Tibial artery (tissue), 1 donor: Measurements from ENCODE around the genes SUPT5H, SELENOV, LGALS14 and PLD3.

- PRO-cap: no peak
Observed at GRCh38 chr19:39432914-39433837, 2.6 kb downstream of the RPS16 start.

- PRO-cap: bidirectional peak, plus-strand start at chr19:39445614, minus-strand start at chr19:39445482
Observed at GRCh38 chr19:39445154-39446270, at the start of gene SUPT5H. Gene SUPT5H (plus strand): TSS chr19:39445582.

GRCh38 chr19:39446681-39447019 is 1.3 kb downstream of the SUPT5H start:
- PRO-cap: no peak

- PRO-cap: no peak
Observed at GRCh38 chr19:39514757-39516092, at the start of gene SELENOV. Gene SELENOV (plus strand): TSS chr19:39515139.

- PRO-cap: no peak
Observed at GRCh38 chr19:39518992-39519429, 4.1 kb downstream of the SELENOV start.

DNA sequence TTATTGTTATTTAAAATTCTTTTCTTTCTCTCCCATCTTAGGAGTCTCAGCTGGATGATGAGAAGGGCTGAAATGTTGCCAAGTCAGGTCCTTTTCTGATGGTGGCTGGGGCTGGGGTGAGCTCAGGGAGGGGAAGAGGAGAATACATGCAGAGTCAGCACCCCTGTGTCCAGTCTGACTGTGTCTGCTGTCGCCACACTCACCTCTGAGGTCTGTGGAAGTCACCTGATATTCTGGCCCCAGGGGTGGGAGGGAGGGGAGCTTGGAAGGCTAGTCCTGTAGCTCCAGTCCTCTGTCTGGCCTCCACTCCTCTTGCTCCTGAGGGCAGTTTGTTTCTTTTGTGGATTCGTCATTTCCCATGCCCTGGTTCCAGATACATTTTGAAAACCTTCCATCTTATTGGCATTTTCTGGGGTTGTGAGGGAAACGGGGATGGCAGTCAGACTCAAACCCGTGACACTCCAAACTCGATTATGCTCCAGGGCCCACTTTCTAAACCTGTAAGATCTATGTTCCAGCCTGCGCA is 5.2 kb downstream of the SELENOV start:
- PRO-cap: no peak

GRCh38 chr19:39704094-39704621 is at the start of gene LGALS14:
Gene LGALS14 (plus strand): TSS chr19:39704481.
- PRO-cap: no peak

DNA sequence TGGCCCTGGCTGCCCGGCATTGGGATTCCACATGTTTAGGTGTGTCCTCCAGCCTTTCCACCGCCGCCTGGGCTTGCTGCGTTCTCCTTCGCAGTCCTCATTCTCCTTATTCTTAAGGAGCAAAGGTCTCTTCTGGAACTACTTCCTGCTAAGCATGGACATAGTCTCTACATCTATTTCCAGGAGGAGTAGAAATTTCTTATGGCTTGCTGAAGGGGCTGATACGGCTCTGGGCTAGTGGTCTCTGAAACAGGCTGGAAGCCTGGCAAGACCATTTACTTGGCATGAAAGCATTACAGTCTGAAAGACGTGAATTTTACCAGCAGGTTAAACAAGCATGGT is 27.3 kb upstream of the PSMC4 start:
- PRO-cap: no peak

GRCh38 chr19:39943991-39944655 is 26.8 kb upstream of the PSMC4 start:
- PRO-cap: no peak

DNA sequence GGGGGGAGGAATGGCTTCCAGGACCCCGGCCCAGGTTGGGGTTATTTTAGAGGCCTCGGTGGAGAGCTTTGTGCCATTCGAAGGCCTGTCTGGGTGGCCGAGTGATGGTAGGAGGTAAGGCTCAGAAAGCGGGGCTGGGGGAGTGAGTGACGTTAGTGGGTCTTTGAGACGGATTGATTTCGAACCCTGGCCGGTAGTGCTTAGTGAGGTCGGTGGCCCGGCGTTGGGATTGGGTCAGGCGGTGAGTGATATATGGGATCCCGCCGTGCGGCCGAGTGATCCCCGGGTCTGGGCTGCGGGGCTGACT is 296 bp downstream of the PSMC4 start:
- PRO-cap: no peak

- PRO-cap: no peak
Observed at GRCh38 chr19:40191527-40191692, 184 bp downstream of the MAP3K10 start.

GRCh38 chr19:40348235-40349064 is at the start of gene PLD3:
Gene PLD3 (plus strand): TSS chr19:40348695.
- PRO-cap: bidirectional peak, plus-strand start at chr19:40348690, minus-strand start at chr19:40348420

GRCh38 chr19:40365418-40366117 is 17.1 kb downstream of the PLD3 start:
- PRO-cap: no peak

DNA sequence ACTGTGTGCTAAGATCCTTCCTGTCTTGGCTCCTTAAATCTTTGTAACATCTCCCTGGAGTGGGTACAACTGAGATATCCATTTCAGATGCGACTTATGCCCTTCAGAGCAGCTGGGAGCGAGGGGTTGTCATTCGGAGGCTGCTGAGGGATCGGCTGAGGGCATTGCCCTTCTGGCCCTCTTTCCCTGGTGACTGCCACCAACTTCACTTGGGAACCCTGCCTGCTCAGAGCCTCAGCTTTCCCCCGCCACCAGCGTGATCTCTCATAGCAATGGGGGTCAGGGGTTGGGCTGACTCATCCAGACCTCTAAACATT is 1.3 kb downstream of the PRX start:
- PRO-cap: no peak

DNA sequence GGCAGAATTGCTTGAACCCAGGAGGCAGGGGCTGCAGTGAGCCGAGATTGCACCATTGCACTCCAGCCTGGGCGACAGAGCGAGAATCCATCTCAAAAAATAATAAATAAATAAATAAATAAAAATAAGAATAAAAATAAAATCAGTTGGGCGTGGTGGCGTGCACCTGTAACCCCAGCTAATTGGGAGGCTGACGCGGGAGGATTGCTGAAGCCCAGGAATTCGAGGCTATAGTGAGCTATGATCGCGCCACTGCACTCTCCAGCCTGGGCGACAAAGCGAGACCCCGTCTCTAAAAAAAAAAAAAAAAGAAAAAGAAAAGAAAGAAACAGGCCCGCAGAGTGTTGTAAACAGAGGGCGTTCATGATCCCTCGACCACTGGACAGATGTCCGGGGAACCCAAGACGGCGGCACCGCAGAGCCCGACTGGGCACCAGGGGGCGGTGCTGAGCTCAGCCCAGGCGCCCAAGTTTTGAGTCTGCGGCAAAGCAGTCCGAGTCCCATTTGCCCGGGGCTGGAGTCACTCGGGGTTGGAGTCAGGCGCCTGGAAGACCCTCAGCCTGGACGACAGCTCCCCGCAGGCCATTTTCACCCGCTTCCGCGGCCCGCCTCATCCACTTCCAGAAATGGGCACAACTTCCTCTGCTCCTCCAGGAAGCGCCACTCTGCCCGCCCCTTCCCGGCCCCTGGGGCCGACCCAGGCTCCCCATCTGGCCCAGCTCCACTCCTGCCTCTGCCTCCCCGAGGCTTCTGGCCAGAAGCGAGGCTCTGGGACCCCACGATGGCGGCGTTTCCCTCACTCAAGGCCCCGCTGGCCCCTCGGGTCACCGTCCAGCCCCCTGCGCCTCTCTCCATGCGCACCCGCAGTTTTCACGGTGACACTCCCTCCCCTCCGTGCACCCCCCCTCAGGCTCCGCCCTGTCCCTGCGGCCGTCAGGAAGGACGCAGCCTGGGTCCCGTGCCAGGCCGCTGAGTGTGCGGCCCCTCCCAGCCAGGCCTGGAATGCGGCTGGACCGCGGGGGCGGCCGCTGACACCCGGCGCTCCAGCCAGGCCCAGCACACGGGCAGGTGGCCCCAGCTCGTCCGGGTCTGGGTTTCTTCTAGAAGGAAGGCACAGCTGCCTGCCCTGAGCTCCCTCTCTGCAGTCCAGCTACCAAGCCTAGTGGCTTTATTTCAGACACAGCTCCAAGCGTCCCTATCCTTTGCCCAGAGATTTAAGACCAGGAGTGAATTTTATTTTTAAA is 5.0 kb downstream of the SERTAD1 start:
- PRO-cap: unidirectional peak, plus-strand start at position 504 of the sequence; bidirectional peak, plus-strand start at position 757 of the sequence, minus-strand start at position 612 of the sequence; bidirectional peak, plus-strand start at position 1,059 of the sequence, minus-strand start at position 896 of the sequence

DNA sequence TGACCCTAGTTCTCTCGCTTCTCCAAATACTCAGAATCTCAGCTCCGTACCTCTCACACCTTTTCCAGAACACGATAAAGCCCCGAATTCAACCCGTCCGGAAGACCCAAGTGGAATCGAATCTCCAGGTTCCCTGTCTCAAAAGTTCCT is 455 bp downstream of the SERTAD3 start:
- PRO-cap: no peak

GRCh38 chr19:40580493-40581078 is 3.9 kb downstream of the SHKBP1 start:
- PRO-cap: no peak

DNA sequence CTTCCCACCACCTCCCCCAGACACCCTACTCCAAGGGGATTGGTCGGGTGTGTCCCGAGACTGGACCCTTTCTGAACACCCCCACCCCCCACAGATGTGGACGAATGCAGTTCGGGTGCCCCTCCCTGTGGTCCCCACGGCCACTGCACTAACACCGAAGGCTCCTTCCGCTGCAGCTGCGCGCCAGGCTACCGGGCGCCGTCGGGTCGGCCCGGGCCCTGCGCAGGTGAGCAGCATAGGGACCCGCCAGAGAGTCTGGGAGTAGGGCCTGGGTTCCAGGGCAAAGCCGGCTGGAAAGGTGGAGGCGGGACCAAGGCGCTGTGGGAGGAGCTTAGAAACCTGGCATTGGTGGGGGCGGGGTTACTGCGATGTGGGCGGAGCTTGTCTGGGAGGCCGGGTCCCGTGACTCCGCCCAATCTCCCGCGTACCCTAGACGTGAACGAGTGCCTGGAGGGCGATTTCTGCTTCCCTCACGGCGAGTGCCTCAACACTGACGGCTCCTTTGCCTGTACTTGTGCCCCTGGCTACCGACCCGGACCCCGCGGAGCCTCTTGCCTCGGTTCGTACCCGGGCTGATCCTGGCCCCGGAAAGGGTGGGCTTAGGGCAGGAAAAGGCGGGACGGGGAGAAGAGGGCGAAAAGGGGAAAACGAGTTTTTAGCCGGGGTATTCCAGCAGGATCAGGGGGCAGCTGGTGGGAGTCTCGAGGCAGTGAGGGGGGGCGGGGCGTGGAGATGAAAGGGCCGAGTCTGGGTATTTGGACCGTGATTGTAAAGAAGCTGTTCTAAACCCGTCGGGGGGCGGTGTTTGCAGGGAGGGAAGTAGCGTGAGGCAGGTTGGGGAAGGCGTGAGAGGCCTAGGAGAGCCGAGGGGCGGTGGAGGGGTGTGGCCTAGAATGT is 12.1 kb downstream of the LTBP4 start:
- PRO-cap: unidirectional peak, plus-strand start at position 432 of the sequence; bidirectional peak, plus-strand start at position 617 of the sequence, minus-strand start at position 580 of the sequence

GRCh38 chr19:40613868-40614541 is 12.8 kb downstream of the LTBP4 start:
- PRO-cap: bidirectional peak, plus-strand start at chr19:40613949, minus-strand start at chr19:40614040

DNA sequence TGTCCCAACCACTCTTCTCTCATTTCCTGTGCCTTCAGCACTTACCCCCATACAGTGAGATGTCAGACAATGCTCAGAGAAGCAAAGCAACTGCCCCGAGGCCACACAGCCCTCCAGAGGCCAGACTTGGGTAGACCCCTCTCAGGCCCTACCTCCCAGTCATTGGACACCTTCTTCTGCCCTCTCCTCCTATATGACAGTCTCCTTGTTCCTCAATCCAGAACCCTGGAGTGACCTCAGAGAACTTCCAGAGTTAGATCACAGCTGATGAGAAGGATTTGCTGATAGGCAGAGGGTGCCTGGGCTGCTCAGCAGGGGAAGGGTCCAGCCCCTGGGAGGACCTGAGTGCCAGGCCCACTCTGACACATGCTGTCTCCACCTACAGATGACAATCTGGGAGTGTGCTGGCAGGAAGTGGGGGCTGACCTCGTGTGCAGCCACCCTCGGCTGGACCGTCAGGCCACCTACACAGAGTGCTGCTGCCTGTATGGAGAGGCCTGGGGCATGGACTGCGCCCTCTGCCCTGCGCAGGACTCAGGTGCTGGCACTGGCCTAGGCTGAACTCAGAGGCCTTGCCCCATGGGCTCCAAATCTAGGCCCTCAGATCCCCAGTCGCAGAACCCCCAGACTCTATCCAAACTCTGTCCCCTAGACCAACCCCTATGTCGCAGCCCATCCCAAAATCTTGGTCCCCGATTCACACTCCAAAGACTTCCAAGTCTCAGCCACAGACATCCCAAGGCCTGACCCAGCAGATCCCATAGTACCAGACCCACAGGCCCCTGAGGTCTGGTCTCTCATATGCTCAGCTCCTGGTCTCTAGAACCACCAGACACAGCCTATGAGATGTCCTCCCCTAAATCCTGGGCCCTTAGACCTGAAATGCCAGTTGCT is 24.6 kb downstream of the LTBP4 start:
- PRO-cap: no peak